Skeletal muscle cell (primary cell): ENCODE data around the genes PRIMA1 and ASB2.

GRCh38 chr14:92538297-92539054 is 24.9 kb downstream of the RIN3 start:
- RRBS, result no CpG with 5 or more reads among the region's 6 CpGs

- RRBS, result no CpG with 5 or more reads among the region's 19 CpGs
Observed at GRCh38 chr14:92649846-92650520, 98.4 kb downstream of the LGMN start.

- RRBS, result no CpG with 5 or more reads among the region's 13 CpGs
Observed at GRCh38 chr14:92656158-92656710, 92.2 kb downstream of the LGMN start.

DNA sequence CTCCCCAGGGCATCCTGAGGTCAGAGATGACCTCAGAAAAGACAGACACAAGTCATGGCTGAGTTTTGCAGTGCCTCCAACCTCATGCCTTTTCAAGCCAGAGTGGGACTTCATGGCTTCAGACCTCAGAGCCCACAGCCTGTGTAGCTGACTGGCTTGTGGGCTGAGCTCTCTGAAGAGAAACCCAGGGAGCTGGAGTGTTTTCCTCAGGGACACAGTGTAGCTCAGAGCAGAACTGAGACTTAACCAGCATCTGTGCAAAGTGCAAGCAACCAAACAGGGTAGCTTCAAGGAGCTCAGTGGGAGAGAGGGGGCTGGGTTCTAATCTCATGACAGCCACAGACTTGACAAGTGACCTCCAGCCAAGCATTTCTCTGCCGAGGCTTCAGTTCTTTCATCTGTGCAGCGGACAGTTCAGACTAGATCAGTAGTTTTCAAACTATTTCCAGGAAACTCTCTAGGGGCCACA is 80.1 kb downstream of the LGMN start:
- RRBS, result no CpG with 5 or more reads among the region's 2 CpGs

GRCh38 chr14:92709465-92710056 is 38.9 kb downstream of the LGMN start:
- RRBS, result no CpG with 5 or more reads among the region's 11 CpGs

GRCh38 chr14:93033853-93034975 is 81.5 kb downstream of the ITPK1 start:
- RRBS, result no CpG with 5 or more reads among the region's 12 CpGs

- RRBS, result 76% methylated on average over 1 of the region's 20 CpGs
Observed at GRCh38 chr14:93137761-93138223, 22.1 kb upstream of the ITPK1 start.

GRCh38 chr14:93185420-93185898 is 342 bp downstream of the LYSET start:
- RRBS, result no CpG with 5 or more reads among the region's 9 CpGs

DNA sequence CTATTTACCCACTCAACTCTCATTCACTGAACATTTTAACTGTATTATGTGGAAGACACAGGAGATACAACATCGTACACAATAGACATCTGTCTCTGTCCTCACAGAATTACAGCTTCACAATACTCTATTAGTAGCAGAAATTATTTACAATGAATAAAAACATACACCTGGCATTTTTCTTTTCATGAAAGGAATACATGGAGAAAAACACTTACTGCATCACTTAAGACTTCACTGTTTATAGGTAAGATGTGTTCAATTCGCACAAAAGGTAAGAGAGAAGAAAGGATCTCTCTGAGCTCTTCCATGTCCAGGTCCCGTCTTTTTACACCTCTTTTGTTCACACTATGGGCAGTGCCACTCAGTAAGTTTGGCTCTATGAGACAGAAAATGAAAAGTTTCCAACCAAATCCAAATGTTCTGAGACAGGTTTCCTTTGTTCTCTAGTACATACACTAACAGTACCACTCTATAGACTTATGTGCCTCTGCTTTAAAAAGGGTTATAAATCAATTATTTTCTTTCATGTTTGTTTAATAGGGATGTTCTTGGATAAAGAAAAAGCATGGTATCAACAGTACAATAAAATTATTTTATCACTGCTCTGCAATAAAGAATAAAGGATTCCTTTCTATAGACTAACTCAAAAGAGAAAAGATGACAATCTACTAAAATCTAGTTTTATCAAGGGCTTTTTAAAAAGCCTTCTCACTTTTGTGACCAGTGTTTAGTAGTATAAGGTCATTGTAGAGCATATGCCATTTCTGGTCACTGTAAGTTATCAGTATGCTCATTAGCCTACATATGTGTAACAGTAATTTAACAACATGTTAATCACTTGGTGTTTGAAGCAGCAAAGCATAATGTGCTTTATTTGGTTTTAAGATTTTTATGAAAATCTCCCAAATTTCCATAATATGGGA is 50.2 kb downstream of the UBR7 start:
- RRBS, result no CpG with 5 or more reads among the region's 3 CpGs

- RRBS, result no CpG with 5 or more reads among the region's 3 CpGs
Observed at GRCh38 chr14:93702643-93703044, 85.6 kb downstream of the PRIMA1 start.

DNA sequence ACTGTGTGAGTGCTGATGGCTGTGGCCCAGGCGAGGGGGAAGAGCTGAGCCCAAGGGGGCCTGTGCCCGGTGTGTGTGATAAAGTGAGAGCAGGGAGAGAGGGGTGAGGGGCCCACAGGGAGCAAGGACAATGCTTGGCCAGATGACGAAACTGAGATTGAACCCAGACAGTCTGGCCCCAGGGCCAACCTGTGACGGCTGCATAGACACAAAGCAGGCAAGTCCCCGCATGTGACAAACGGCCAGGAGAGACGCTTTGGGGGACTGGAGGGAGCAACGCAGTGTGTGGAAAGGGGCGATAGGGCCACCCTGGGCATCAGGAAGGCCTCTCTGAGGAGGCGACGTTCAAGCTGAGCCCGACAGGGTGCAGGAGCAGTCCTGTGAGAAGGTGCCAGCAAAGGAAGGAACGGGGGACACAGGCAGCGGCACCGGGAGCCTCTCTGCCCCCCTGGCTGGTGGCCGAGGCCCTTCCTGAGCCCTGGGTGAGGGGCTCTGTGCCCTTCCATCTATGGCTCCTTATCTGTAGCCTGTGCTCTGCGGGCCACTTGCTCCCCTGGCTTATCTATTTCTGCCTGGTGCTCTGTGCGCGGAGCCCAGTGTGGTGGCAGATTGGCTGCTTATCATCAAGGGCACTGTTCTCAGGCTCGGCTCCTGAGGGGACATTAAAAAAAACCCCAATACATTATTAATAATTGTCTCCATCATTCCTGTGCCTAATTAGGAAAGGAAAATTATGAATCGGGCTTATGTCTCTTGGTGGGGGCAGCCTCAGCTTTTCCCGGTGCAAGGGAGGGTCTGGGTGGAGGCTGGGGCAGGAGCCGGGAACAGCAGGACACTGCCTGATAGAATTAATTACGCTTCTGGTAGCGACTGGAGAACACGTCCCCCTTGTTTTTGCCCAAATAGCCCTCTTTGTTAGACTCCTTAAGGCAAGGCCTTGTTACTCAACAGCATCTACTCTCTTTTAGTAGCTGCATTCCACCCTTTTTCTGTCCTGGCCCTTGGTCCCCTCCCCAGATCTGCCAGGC is 39.8 kb downstream of the PRIMA1 start:
- RRBS, result 50% methylated on average over 1 of the region's 26 CpGs

DNA sequence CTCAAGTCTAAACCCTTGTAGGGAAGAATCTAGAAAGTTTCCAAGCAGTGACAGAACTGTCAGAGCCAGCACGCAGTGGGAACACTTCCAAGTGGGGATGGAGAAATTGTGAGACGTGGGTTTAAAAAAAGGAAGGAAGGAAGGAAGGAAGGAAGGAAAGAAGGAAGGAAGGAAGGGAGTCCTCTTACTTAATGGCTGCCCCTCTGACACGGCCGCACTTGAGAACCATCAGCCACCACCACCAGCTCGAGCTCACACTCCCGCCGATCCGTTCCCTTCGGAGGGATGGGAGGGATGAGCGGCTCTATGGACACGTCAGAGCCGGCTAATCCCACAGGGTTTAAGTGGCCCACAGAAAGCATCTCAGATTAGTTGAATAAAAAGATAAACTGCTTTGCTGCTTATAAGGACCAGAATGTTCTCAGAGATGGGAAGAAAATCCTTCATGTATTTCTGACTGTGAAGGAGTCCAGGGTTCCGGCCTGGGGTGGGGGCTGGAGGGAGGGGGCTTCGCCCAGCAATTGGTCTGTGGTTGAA is 31.1 kb downstream of the PRIMA1 start:
- RRBS, result no CpG with 5 or more reads among the region's 14 CpGs

GRCh38 chr14:93788286-93789529 is at the start of gene PRIMA1:
Gene PRIMA1 (minus strand): TSS chr14:93788485.
- RRBS, result 1% methylated on average over 40 of the region's 118 CpGs

- RRBS, result no CpG with 5 or more reads among the region's 9 CpGs
Observed at GRCh38 chr14:93973284-93973983, 2.9 kb downstream of the ASB2 start.

DNA sequence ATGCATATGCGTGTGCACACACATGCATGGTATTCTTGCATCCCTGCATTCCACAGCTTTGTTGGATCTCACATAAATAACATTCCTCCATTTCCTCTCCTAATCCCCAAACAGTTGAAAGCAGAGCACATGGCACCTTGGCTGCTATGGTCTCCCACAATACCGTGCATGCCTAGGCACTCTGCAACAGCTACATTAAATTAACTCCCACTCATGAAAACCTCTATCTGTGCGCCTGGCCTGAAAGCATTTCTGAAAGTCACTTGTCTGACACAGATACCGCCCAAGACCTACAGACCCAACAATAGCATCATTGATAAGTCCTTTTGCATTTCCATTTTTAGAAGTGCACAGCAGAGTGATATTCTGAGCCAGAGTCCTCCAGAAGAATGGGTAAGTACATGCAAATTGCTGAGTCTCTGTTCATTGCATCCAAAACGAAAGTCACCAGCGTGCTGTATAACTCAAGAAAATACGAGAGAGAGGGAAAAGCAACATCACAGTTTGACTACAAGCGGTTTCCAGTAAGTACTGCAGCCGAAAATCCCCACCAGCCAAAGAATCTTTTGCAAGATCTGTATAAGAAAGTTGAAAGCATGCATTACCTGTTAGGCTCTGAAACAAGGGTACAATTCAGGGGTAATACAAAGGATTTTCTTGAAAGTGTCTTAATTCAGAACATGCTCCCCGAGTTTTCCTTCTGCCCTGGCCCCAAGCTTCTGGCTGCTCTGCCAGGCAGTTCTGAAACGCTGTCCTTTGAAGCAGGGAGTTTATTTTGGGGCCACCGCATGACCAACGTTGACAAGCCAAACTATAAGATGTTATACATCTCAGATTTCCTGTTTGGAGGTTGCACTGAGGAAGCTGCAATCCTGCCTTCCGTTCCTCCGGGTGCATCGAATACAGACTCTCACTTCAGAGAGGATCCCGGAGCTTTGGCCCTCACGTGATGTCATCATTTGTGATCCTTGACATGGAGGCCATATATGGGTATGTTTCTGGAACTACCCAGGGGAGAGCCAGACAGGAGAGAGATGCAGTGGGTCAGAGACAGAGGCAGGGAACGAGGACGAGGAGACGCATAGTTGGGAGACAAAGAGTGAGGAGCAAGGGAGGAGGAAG is at the start of gene ASB2:
TSS of gene ASB2 (minus strand) at position 742 of the 1,122 bp plus-strand sequence.
- RRBS, result no CpG with 5 or more reads among the region's 21 CpGs

GRCh38 chr14:94042489-94042882 is 16.3 kb downstream of the OTUB2 start:
- RRBS, result no CpG with 5 or more reads among the region's 8 CpGs

- RRBS, result no CpG with 5 or more reads among the region's 6 CpGs
Observed at GRCh38 chr14:94045230-94045454, 19.0 kb downstream of the OTUB2 start.

DNA sequence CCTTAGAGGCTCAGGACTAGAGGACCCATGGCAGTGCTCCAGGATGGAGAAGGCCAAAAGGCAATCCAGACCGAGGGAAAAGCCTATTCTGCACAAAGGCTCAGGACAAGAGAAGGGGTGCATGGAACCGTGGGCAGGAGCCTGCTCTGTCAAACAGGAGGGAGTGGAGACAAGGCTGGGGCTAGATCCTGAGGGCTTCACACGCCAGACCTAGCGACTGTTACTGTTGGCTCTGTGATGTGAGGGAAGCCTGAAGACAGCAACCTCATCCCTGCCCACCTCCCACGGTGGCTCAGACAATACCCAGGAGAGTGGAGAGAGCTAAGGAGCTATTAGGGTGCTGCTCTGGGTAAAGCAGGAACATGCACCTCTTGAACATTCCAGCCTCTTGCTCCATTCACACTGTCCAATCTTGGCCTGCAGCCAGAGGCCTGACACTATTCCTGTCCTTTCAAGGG is 24.2 kb downstream of the OTUB2 start:
- RRBS, result no CpG with 5 or more reads among the region's 5 CpGs

DNA sequence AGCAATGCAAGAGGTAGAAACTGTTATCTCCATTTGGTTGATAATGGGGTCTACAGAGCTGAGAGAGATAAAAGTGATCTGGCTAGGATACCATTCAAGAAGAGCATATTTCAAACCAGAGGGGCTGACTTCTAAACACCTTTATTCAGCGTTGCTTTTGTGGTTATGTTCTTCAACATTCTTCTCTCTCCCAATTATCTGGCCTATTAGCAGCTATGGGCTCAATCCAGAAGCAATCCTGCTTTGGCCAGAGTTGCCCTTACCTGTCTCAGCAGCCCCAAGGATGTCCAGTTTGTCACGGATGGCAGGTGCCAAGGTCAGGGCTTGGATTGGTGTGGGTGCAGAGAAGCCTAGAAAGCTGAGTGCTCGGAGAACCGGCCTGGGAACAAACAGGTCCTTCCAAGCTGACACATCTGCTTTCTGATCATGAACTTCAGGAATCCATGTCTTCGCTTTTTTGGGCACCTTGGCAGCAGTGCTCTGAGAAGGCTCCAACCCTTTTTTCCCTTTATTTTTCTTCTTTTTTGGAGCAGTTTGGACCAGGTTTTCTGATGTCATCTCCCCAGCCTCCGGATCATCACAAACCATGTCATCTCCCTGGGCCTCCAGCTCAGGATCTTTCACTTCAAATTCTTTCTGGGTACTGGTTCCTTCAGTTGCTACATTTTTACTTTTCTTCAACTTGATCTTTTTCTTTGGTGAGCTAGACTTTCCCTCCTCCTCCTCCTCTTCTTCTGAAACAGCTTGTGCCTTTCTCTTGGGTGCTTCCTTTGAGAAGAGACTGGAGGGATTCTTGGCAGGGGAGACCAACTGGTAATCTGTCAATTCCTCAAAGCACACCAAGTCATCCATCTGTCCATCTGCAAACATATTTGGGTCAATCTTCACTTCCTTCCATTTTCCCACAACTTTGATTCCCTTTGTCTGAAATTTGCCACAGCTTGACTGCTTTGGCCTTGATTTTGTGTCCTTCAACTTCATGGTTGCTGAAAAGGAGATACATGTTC is 1.9 kb downstream of the DDX24 start:
- RRBS, result no CpG with 5 or more reads among the region's 6 CpGs

DNA sequence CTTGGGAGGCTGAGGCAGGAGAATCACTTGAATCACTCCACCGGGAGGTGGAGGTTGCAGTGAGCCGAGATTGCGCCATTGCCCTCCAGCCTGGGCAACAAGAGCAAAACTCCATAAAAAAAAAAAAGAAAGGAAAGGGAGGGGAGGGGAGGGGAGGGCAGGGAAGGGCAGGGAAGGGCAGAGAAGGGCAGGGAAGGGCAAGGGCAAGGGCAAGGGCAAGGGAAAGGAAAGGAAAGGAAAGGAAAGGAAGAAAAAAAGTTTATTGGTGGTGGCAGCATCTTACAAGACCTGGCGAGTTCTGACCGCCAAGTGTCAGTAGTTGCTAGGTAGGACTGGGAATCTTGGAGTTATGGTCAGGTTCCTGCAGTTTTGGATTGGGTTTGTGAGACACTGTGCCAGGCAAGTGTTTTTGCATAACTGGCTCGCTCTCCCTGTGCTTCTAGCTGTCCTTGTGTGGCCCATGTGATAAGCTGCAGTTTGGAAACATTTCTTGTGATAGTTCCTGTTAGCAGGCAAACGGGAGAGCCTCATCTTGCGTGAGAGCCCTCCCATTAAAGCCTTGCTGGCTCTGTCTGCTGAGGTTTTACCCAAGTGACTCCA is 20.1 kb downstream of the IFI27L2 start:
- RRBS, result 88% methylated on average over 1 of the region's 8 CpGs